ENCODE data around the gene THAP12.

DNA sequence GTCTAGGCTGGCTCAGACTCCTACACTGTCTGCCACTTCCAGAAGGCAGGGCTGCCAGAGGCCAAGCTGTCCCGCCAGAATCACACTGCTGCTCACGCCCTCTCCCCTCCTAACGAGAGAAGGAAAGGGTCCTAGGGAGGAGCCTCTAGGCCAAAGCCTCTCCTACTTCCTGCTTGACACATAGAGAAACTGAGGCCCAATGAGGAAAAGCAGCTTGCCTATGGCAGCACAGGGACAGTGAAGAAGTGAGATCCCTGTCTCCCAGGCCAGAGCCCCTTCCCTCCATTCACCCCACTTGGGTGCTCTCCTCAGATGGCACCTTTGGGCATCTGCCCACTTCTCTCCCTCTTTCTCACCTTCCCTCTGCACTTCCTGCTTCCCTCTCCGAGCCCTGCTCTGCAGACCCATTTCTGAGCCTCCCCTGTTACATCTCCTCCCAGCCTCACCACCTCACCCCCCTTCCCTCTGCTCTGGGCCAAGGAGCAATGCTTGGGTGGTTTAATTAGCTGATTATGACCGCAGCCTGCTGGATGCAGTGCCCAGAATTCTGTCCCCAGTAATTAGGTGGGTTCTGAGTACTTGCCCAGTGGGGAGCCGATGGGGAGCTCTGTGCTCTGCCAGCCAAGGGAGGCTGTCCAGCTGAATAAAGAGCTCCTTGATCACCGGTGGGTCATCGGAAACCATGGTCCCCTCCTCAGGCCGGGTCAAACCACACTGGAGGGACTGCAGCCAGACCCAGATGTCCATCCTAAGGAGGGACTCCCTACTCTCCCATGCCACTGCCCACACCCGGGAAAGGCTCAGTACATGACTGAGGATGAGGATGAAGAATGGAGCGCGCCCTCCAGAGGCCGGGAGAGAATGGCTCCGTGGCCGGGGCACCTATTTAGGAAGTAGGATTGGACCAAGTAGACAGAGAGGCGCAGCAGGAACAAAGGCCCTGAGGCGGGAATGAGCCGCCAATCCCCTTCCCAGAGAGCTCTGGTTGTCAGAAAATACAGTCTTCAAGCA is 9.3 kb downstream of the ARRB1 start:
- RRBS = 67% methylated on average over 5 of the region's 18 CpGs

- RRBS = no CpG with 5 or more reads among the region's 4 CpGs
Observed at GRCh38 chr11:75503707-75504065, 22.1 kb downstream of the GDPD5 start.

- RRBS = no CpG with 5 or more reads among the region's 13 CpGs
Observed at GRCh38 chr11:75576376-75577057, 14.5 kb downstream of the SERPINH1 start.

- RRBS = no CpG with 5 or more reads among the region's 10 CpGs
Observed at GRCh38 chr11:75745643-75746294, 22.8 kb upstream of the DGAT2 start.

GRCh38 chr11:75748939-75749217 is 19.7 kb upstream of the DGAT2 start:
- RRBS = no CpG with 5 or more reads among the region's 10 CpGs

GRCh38 chr11:75773400-75774111 is 5.0 kb downstream of the DGAT2 start:
- RRBS = 33% methylated on average over 1 of the region's 3 CpGs

- RRBS = no CpG with 5 or more reads among the region's 4 CpGs
Observed at GRCh38 chr11:75812894-75813531, 2.0 kb upstream of the UVRAG start.

GRCh38 chr11:75815315-75816168 is 532 bp downstream of the UVRAG start:
- RRBS = 1% methylated on average over 35 of the region's 60 CpGs

DNA sequence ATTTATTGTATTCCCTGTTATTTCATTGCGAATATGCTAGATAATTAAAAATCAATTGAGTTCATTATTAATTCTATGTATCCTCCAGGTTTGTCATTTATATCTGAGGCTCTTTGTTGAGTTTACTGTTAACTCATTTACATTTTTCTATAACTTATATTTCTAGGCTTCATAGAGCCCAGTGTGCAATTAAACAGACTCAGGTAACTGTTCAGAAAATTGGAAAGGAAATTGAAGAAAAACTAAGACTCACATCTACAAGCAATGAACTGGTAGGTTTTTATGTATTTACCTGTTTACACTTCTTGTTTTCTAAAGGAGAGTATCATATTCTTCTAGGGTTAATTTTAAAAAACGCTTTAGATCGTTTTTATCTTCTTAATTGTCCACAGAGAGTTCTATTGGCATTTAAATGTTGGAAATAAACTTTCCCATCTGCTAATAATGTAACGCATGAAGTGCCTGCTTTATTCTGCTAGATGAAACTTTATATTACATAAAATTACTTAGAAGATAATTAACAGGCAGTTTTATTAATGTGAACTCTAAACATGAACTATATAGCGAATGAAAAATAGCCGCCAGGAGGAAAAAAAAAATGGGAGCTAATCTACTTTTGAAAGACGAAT is 146.4 kb downstream of the UVRAG start:
- RRBS = no CpG with 5 or more reads among the region's 7 CpGs

GRCh38 chr11:75979132-75979939 is 164.3 kb downstream of the UVRAG start:
- RRBS = no CpG with 5 or more reads among the region's 24 CpGs

- RRBS = no CpG with 5 or more reads among the region's 6 CpGs
Observed at GRCh38 chr11:76148954-76149231, 57.4 kb downstream of the WNT11 start.

- RRBS = 1% methylated on average over 24 of the region's 112 CpGs
Observed at GRCh38 chr11:76380670-76381761, at the start of gene THAP12. TSS of gene THAP12 (minus strand) at chr11:76381132.

GRCh38 chr11:76578358-76579336 is 91.9 kb downstream of the LRRC32 start:
- RRBS = 19% methylated on average over 3 of the region's 22 CpGs

DNA sequence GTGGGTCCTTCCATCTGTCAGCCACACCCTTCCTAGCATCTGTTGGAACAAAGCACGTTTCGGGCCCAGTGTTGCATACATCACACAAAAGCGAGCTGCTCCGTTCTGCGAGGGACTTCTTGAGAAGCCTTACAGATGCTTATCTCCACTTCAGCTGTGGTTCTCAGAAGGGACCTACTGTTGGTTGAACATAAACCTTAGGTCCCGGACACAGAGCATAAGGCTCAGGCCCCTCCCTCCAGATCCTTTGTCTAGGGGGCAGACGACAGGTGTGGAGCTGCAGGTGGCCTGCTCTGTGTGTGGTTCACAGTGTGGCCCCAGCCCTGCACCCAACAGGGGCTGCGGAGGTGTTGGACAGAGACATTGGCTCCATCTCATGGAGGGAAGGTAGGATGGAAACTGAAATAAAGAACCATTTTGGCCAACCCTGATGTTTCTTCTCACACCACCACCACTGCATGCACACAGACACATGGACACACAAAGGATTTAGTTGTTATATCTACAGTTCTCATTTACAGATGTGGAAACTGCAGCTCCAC is 78.0 kb downstream of the LRRC32 start:
- RRBS = no CpG with 5 or more reads among the region's 8 CpGs

GRCh38 chr11:76664744-76665334 is 5.7 kb downstream of the LRRC32 start:
- RRBS = 56% methylated on average over 3 of the region's 10 CpGs

DNA sequence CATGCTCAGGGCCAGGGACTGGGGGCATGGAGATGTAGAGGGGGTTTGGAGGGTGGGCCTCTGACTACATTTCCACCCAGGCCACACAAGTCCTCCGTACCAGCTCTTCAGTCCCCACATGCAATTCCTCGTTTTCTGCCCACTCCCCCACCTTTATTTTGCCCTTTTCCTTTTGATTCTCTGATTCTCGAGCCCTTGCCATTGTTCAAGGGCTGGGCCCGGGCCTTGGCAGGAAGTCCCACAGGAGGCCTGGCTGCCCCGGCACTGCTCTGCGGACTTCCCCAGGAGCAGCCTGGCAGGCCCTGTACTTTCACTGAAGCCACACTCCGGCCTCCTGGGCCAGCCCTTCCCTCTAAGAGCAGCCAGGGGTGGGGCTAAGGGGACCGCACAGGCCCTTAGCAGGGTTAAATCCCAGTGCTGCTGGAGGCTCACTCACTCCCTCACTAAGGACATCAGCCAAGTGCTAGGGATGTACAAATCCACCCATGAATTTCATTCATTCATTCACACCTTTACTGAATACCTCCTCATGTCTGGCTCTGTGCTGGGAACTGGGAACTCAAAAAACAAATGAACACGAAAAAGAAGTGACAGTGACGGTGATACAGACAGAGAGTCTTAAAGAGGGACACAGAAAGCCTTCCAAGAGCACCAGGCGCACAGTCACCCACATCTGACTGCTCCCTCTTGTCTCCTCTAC is 4.1 kb downstream of the LRRC32 start:
- RRBS = 50% methylated on average over 3 of the region's 11 CpGs

GRCh38 chr11:76919825-76920756 is 59.4 kb downstream of the ACER3 start:
- RRBS = no CpG with 5 or more reads among the region's 7 CpGs

DNA sequence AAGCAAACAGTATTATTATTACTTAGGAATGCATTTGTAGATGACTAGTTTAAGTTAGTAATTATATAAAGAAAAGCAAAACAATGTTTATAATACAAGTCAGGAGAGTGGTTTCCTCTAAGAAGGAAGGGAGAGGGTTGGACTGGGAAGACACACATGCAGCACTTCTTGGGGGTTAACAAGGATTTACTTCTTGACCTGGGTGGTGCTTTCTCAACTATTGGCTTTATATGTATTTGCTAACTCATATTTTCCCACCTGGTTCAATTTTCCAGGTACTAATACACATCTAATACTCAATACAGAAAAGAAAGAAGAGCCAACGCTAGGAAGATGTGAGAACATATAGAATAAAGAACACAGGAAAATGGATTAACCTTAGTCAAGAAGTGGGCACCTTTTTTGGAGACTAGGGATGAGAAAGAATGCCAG is 36.3 kb upstream of the B3GNT6 start:
- RRBS = no CpG with 5 or more reads among the region's 1 CpG

- RRBS = no CpG with 5 or more reads among the region's 6 CpGs
Observed at GRCh38 chr11:77108506-77108750, 5.8 kb downstream of the OMP start.

- RRBS = no CpG with 5 or more reads among the region's 3 CpGs
Observed at GRCh38 chr11:77472221-77472704, 1.6 kb downstream of the PAK1 start.